Melanocyte of skin (primary cell): ENCODE data around the genes BICDL1 and DYNLL1.

DNA sequence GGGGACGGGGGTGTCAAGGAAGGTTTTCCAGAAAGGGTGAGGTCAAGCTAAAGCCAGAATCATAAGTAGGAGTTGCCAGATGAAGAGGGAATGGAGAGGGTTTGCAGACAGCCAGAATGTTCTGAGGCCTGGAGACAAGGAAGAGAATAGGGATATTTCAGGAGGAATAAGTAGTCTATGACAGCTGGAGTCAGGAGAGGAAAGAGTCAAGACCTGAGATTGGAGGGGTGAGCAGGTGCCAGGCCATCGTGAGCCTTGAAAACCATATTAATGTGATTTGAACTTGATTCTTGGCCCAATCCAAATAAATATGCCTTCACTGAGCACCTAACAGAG lies 29.2 kb upstream of the HSPB8 start:
- CAGE, long polyA plus RNA, 2 experiments: no peak in any of the 2 experiments

- CAGE, long polyA plus RNA, 2 experiments: no peak in any of the 2 experiments
Observed at GRCh38 chr12:119175841-119176912, 2.6 kb upstream of the HSPB8 start.

DNA sequence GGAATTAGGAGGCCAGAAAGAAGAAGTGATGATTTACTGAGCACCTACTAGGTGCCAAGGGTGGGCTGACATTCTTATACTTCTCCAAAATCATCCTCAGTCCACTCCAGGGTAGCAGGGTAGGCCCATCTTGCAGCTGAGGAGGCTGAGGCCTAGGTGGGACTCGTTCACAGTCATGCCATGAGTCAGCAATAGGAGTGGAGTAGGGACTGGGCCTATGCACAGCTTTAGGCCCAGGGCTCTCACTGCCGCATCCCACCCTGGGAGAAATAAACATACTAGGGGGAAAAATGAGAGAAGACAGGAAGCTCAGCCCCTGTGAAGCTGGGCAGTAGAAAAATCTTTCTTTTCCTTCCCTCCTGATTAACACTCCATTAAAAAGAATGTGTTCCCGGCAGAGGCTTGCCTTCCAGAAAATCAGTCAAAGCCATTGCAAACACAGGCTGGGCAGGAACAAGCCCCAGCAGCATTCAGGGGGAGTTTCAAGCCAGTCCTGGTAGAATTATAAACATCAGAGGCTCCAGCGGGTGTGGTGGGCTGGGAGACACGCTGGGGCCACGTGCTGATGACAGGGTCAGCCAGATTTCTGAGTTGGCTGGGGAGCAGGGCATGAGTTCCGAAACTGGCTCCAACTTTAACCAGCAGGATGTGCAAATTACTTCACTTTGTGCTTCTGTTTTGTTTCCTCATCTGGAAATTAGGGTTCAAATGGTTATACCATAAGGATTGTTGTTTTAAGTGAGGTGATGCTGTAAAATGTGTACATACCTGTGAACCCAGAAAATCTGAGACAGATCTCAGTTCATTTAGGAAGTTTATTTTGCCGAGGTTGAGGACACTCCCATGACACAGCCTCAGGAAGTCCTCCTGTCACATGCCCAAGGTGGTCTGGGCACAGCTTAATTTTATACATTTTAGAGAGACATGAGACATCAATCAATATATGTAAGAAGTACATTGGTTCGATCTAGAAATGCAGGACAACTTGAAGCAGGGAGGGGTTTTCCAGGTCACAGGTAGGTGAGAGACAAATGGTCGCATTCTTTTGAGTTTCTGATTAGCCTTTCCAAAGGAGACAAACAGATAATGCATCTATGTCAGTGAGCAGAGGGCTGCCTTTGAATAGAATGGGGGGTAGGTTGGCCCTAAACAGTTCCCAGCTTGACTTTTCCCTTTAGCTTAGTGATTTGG lies 2.0 kb downstream of the HSPB8 start:
- CAGE, long polyA plus RNA, 2 experiments: no peak in any of the 2 experiments

- CAGE, long polyA plus RNA, 2 experiments: no peak in any of the 2 experiments
Observed at GRCh38 chr12:119308930-119309544, 25.5 kb upstream of the CCDC60 start.

DNA sequence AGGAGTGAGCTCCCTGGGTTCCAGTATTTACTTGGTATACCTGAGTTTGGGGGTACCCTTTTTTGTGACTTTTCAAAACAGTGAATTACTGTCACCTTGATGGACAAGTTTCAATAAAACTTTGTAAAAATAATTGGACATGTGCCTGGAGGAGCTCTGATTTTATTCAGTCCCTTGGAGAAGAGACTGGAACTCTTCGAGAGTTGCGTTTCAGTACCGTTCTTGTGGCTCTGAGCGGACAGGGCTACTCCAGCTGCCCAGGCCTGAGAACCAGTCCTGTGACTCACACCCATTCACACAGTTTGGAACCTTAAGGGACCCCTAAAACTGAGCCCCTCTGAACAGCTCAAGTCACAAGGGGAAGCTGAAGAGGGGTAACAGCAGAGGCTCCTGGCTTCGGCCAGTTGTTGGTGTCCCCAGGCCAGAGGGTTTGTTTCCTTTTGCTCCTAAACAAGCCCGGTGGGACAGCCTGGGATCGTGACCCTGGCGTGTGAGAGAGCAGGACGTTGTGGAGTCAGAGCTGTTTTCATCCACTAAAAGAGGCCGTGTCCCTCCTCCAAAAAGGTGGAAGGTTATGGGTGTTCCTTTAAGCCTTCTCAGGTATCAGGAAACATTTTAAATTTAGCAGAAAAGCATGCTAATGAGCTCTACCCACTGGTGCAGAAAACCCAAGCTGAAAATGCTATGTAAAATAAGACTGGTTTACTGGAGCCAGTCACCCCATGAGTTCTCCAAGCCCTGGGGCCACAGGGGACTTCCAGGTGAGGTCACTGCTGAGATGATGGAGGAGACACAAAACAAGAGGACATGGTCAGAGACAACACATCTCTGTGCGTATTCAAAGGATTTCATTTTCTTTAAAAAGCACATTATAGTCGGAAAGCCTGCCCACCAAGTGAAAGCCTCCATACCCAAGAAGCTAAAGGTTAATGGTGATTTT lies 13.8 kb downstream of the PRKAB1 start:
- CAGE, long polyA plus RNA, 2 experiments: no peak in any of the 2 experiments

GRCh38 chr12:119686377-119686802 lies 18.5 kb downstream of the PRKAB1 start:
- CAGE, long polyA plus RNA, 2 experiments: no peak in any of the 2 experiments

DNA sequence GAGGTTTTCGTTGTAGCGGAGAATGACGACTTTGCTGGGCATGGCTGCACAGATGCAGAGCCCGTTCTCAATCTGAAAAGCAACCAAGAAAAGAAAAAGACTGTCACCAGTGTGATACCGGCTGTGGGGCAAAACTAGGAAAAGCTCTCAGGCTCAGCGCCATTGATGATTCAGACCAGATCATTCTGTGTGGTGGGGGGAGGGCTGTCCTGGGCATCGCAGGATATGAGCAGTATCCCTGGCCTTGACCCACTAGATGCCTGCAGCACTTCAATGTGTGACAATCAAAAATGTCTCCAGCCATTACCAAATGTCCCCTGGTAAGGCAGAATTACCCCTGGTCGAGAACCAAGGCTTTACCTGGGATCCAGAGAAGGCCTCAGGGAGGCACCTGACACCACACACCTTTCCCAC lies 36.5 kb downstream of the PRKAB1 start:
- CAGE, long polyA plus RNA, 2 experiments: no peak in any of the 2 experiments

GRCh38 chr12:119725501-119725940 lies 57.6 kb downstream of the PRKAB1 start:
- CAGE, long polyA plus RNA, 2 experiments: no peak in any of the 2 experiments

GRCh38 chr12:119729814-119730194 lies 61.9 kb downstream of the PRKAB1 start:
- CAGE, long polyA plus RNA, 2 experiments: no peak in any of the 2 experiments

- CAGE, long polyA plus RNA, 2 experiments: no peak in any of the 2 experiments
Observed at GRCh38 chr12:119730283-119730892, 62.5 kb downstream of the PRKAB1 start.

GRCh38 chr12:119988658-119989710 lies at the start of gene BICDL1:
Gene BICDL1, plus strand, starts transcription at chr12:119989236.
- CAGE, long polyA plus RNA, 2 experiments: no peak in any of the 2 experiments

DNA sequence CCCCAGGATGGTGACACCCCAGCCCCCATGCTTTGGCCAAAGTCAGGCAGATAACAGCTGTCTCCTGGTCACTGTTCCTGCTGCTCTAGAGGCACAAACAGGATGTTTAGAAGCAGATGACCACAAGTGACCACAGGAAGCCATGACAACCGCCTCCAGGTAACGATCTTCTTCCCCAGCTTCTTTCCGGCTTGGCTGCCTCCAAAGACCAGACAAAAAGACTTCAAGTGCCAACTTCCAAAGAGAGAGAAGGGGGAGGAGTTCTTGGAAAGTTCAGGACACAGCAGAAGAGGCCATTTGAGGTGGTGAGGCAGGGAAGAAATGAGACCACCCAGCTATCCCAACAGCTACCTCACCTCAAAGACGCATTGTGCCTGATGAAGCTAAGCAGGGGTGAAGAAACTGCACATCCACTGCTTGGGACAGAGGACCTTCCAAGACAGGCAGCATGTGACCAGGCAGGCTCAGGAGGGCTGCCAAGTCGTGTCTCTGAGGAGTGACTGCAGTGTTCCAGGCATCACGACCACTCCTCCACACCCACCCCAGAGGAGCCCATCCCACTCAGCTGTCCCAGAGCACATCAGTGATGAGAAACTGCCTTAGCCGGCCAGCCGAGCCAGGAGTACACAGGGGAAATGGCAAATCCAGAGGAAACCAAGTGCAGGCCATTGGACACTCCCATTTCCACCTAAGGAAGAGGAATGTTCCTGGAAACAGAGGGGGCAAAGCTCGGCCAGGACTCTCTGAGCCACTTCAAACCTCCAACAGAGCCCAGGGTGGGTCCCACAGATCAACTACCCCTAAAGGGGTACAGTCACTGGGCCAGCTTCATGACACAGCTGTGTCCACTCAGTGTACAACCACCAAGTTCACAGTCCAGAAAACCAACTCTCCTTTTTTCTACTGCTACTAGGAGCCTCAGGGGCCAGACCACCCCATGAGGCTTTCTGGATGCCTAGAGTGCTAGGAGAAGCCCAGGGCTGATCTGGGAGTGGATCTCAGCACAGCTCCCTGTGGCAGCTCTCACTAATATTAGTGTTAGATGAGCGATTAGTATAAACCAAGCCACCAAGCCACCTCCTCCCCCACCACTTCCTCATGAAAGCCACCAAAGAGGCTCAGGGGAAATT lies 15.6 kb downstream of the PXN start:
- CAGE, long polyA plus RNA, 2 experiments: no peak in any of the 2 experiments

DNA sequence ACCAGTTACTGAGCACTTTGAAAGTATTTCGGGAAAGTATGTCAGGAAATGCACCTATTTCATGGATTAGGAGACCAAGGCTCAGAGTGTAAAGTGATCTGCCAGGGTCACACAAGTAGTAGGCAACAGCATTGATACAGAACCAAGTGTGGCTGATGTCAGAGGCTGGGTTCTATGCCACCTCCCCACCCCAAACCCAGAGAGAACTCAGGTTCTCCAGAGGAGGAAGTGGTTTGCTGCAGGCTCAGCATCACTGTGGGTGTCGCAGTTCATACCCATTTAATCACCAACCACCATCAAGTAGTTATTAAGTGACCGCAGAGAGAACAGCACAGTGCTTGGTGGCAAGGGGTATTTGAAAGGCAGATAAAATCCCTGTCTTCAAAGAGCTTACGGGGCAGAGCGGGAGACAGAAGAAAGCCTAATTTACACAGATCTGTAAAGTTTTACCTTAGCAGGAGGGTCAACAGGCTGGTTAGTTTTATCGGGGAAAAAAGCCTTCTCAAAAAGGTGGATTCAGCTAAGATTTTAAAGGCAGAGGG lies 13.5 kb downstream of the PXN start:
- CAGE, long polyA plus RNA, 2 experiments: no peak in any of the 2 experiments

GRCh38 chr12:120361264-120362130 lies 7.5 kb downstream of the MSI1 start:
- CAGE, long polyA plus RNA, 2 experiments: no peak in any of the 2 experiments

GRCh38 chr12:120413952-120414423 lies 23.9 kb upstream of the COX6A1 start:
- CAGE, long polyA plus RNA, 2 experiments: no peak in any of the 2 experiments

GRCh38 chr12:120466977-120467369 lies 2.6 kb downstream of the SRSF9 start:
- CAGE, long polyA plus RNA, 2 experiments: no peak in any of the 2 experiments

DNA sequence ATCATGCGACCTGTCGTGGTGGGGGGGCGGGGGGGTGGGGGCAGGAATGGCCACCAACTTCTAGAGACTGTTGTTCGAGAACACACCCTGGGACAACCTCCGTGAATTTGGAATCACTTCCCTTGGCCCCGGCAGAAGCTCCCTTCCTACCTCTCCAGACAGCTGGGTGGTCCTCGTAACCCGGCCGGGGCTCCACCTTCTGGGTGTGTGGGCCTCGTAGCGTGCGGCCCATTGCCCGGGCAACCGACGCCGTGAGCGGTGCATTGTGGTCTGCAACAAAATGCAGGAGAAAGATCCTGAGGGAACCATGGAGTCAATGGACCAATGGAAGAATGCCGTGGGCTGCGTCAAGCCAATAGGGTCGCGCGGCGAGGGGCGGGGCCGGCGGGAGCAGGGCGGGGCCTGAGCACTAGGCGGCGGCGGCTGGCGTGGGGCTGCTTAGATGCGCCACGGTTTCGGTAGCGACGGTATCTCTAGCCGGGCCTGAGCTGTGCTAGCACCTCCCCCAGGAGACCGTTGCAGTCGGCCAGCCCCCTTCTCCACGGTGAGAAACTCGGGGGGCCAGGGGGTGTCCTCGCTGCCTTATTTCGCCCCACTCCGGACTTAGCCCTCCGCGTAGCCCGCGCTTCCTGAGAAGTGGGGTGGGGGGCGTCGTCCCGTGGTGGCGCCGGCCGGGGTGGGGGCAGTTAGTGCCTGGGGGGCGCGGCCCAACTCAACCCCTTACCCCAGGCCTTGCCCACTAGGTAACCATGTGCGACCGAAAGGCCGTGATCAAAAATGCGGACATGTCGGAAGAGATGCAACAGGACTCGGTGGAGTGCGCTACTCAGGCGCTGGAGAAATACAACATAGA lies at the start of gene DYNLL1:
Gene DYNLL1 (plus strand): TSS at position 441 of the 853 bp plus-strand sequence.
- CAGE, long polyA plus RNA, 2 experiments: start-site peak on the plus strand in 1 of 2 experiments, centred at position 458 of the sequence, 192 to 413 reads per replicate

GRCh38 chr12:120654622-120655061 lies 14.2 kb downstream of the CABP1 start:
- CAGE, long polyA plus RNA, 2 experiments: no peak in any of the 2 experiments

- CAGE, long polyA plus RNA, 2 experiments: no peak in any of the 2 experiments
Observed at GRCh38 chr12:120688655-120689313, 1.8 kb downstream of the MLEC start.

- CAGE, long polyA plus RNA, 2 experiments: no peak in any of the 2 experiments
Observed at GRCh38 chr12:120689387-120690140, 2.6 kb downstream of the MLEC start.